ENCODE measurements around a stretch of chr7.

DNA sequence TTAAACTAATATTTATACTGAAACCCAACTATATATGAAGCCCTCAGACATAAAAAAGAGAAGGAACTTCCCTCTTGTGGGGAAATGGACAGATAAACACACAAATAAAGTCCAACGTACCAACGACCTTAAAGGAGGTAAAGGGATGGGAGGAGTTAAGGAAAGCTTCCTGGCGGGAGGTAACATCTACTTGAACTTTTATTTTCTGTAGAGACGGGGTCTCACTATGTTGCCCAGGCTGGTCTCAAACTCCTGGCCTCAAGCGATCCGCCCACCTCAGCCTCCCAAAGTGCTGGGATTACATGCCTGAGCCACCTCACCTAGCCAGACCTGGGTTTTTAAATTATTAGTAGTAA lies 1.4 kb downstream of the BCL7B start:
- PRO-cap, 4 experiments, result no peak in any of the 4 experiments
- RAMPAGE, long total RNA, 2 experiments, result no peak in any of the 2 experiments
- RRBS, result no CpG with 5 or more reads among the region's 6 CpGs

GRCh38 chr7:73593693-73594333 lies 15.4 kb upstream of the TBL2 start:
- PRO-cap, 4 experiments, result no peak in any of the 4 experiments
- RAMPAGE, long total RNA, 2 experiments, result no peak in any of the 2 experiments
- RRBS, result no CpG with 5 or more reads among the region's 13 CpGs

- PRO-cap, 4 experiments, result peak in 2 of 4 experiments; most common plus-strand start chr7:73743665 (in 2); most common minus-strand start chr7:73743540 (in 1)
- RAMPAGE, long total RNA, 2 experiments, result no peak in any of the 2 experiments
- RRBS, result 17% methylated on average over 3 of the region's 16 CpGs
These were observed 4.8 kb upstream of the ABHD11 start for GRCh38 chr7:73743243-73743948.

GRCh38 chr7:73766660-73767350 lies 3.3 kb downstream of the CLDN3 start:
- PRO-cap, 4 experiments, result peak in 2 of 4 experiments; most common plus-strand start chr7:73766799 (in 1); most common minus-strand start chr7:73766812 (in 2)
- RAMPAGE, long total RNA, 2 experiments, result no peak in any of the 2 experiments
- RRBS, result no CpG with 5 or more reads among the region's 18 CpGs

DNA sequence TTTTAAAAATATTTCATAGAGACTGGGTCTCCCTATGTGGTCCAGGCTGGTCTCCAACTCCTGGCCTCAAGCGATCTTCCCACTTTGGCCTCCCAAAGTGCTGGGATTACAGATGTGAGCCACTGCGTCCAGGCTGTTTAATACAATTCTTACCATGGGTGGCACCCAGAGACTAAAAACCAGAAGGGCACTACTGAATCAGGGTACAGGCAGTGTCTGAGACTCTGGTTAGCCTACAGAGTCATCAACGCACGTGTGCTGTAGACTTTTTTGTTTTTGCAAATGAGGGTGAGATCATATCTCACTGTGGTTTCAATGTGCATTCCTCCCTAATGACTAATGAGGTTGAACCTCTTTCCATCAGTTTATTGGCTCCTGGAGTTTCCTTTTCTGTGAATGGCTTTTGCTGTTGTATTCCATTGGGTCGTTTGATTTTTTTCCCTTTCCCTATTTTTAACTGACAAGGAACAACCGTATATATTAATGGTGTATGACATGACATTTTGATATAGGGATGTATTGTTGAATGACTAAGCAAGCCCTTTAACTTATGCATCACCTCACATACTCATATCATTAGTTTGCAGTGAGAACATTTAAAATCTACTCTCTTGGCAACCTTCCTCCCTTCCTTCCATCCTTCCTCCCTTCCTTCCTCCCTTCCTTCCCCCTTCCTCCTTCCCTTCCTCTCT lies 9.2 kb upstream of the METTL27 start:
- PRO-cap, 4 experiments, result peak in 1 of 4 experiments; most common minus-strand start position 257 of the sequence (in 1)
- RAMPAGE, long total RNA, 2 experiments, result no peak in any of the 2 experiments
- RRBS, result no CpG with 5 or more reads among the region's 6 CpGs

DNA sequence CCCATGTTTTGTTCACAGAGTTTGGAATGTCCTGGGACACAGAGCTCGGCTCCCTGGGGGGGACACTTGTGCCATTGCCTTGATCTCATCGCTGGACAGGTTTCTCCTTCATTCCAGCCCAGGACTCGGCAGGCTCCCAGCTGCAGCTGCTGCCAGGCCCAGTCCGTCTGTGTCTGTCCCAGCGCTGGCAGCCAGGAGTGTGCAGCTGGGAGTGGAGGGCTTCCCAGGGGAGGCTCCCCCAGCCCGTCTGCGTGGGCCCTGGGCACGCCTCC lies 32.6 kb downstream of the TMEM270 start:
- PRO-cap, 4 experiments, result no peak in any of the 4 experiments
- RAMPAGE, long total RNA, 2 experiments, result no peak in any of the 2 experiments
- RRBS, result no CpG with 5 or more reads among the region's 8 CpGs

DNA sequence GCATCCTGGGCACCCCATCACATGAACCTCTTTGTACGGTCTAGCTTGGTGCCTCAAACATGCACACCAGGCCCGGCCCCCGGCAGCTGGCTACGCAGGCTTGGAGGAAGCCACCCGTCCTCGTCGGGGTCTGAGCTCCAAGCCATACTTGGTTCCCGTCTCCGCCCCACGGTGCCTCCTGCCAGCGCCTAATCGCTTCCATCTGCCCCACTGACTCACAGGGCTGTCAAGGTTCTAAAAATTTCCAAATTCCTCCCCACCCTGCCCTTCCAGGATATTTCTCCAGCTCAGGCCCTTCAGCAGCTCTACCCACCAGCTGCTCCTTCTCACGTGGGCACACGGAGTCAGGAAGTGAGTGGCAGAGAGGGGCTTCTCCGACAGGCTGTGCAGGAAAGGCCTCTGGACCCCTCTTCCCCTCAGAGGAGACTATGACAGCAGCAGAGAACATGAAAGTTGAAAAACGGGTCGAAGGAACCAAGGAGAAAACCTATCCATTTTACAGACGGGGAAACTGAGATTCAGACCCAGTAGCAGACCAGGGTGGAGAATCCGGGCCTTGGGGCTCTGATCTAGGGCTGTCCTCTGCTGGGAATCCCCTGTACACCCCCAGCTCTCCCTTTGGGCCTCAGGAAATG lies 38.9 kb downstream of the TMEM270 start:
- PRO-cap, 4 experiments, result peak in 1 of 4 experiments; most common plus-strand start position 272 of the sequence (in 1); most common minus-strand start position 143 of the sequence (in 1)
- RAMPAGE, long total RNA, 2 experiments, result no peak in any of the 2 experiments
- RRBS, result 50% methylated on average over 1 of the region's 19 CpGs

DNA sequence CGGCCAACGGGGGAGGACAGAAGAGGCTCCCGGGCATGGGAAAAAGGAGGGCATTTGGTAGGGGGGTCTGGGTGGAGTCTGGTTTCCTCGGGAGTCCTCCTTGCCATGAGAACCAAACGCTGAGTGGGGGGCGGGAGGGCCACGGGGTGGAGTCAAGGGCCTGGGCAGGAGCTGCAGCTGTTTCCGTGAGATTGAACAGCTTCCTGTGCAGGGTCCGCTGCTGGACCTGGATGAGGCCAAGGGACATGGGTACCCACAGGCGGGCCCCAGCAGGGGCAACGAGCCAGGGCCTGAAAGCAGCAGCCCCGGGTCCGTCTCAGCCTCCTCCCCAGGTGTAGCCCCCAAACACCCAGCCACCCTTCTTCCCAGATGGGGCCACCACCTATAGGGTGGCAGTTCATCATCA lies 1.4 kb downstream of the ELN start:
- PRO-cap, 4 experiments, result peak in 1 of 4 experiments; most common plus-strand start position 206 of the sequence (in 1); most common minus-strand start position 125 of the sequence (in 1)
- RAMPAGE, long total RNA, 2 experiments, result no peak in any of the 2 experiments
- RRBS, result no CpG with 5 or more reads among the region's 13 CpGs

- PRO-cap, 4 experiments, result peak in 2 of 4 experiments; most common plus-strand start chr7:74034281 (in 1); most common minus-strand start chr7:74034119 (in 1)
- RAMPAGE, long total RNA, 2 experiments, result no peak in any of the 2 experiments
- RRBS, result 3% methylated on average over 5 of the region's 20 CpGs
These were observed 6.2 kb downstream of the ELN start for GRCh38 chr7:74034001-74034689.

DNA sequence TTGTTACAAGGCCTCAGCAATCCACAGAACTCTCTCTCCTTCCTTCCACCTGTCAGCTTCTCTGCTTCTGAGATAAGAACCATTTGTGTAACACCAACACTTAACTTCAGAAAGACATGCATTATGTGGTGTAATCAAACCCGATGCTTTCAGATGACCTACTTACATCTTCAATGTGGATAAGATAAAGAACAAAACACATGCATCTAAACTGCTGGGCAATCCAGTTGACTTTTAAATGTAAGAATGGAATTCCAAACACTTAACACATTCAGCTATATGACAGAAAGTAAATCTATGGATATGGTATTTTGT lies 13.1 kb upstream of the LAT2 start:
- PRO-cap, 4 experiments, result no peak in any of the 4 experiments
- RAMPAGE, long total RNA, 2 experiments, result no peak in any of the 2 experiments
- RRBS, result no CpG with 5 or more reads among the region's 1 CpG

- PRO-cap, 4 experiments, result no peak in any of the 4 experiments
- RAMPAGE, long total RNA, 2 experiments, result no peak in any of the 2 experiments
- RRBS, result no CpG with 5 or more reads among the region's 4 CpGs
These were observed 1.9 kb upstream of the CLIP2 start for GRCh38 chr7:74287318-74287720.

DNA sequence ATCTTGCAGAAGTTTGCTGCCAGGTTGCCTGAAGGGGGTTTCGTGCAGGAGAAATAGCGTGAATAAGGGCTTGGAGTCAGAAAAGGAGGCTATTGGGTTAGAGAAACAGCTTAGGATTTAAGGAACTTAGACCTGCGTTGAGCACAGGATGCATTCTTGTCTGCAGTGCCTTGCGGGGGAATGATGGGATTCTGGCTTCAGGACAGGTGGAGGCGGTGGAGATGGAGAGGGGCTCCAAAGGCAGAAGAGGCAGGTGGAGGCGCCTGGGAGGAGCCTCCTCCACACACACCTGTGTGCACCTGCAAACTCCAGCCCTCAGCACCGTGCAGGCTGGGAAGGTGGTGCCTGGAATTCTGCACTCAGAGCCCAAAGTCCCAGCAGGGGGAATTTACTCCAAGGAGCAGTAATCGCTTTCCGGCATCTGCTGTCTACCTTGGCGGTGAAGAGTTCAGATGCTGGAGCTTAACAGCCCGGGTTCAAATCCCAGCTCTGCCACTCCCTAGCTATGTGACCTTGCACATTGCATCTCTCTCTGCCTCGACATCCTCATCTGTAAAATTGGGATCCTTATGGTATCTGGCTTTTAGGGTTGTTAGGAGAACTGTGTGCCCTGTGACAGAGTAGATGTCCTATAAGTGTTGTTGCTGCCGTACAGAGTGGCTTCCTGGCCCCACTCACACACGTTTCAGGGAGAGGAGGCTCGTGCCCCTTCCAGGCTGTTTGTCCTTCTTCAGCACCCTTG lies 1.9 kb downstream of the CLIP2 start:
- PRO-cap, 4 experiments, result no peak in any of the 4 experiments
- RAMPAGE, long total RNA, 2 experiments, result no peak in any of the 2 experiments
- RRBS, result 92% methylated on average over 2 of the region's 15 CpGs

GRCh38 chr7:74375909-74376934 lies 77.5 kb upstream of the GTF2IRD1 start:
- PRO-cap, 4 experiments, result no peak in any of the 4 experiments
- RAMPAGE, long total RNA, 2 experiments, result start-site peak on the plus strand in 1 of 2 experiments, at chr7:74375898-74376772 at its widest, 44 reads per replicate
- RRBS, result 78% methylated on average over 6 of the region's 60 CpGs

DNA sequence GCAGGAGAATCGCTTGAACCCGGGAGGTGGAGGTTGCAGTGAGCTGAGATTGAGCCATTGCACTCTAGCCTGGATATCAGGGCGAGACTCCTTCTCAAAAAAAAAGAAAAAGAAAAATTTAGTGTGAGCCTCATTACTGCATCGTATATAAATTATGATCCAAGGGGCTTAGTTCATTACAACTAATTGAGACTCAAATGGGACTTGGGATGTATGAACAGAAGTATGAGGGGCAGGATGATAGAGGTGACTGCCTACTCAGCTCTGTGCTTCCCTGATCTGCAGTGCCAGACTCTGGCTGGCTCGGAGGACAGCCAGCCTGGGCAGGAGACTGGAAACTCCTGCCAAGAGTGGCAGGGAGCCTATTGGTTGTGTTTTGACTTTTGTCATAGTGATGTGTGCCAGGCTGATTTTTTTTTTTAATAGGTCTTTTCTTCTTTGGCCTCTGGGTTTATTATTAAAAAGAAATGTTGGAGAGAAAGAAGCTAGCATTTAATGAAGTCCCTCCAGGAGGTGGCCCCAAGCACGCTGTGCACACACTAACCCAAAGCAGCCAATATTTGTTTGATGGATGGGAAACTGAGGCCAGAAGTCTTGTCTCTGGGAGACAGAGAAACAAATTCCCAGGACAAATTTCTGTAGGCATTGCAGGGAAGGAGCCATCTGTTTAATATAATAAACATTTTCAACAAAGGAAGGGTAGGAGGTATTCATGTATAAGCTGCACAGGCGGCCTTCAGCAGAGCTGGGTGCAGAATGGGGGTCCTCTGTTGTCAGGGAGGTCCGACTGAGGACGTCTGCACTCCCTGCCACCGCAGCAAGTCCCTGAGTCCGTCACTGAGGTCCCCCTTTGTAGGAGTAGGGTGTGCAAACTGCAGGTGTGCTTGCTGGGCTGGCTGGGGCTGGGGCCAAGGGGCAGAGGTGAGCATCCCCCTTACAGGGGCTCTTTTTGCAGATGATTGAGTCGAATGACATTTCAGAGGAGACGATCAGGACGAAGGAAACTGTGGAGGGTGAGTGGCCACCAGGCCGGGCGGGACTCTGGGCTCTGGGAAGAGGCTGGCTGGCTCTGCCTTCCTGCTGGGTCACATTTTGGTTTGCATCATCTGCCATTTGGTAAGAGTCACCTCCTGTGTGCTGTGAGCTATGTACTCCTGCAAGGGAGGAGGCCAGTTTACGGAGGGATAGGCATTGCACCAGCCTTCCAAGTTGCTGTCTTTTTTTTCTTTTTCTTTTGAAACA lies 73.4 kb upstream of the GTF2IRD1 start:
- PRO-cap, 4 experiments, result peak in 2 of 4 experiments; most common minus-strand start position 281 of the sequence (in 2)
- RAMPAGE, long total RNA, 2 experiments, result no peak in any of the 2 experiments
- RRBS, result no CpG with 5 or more reads among the region's 17 CpGs

DNA sequence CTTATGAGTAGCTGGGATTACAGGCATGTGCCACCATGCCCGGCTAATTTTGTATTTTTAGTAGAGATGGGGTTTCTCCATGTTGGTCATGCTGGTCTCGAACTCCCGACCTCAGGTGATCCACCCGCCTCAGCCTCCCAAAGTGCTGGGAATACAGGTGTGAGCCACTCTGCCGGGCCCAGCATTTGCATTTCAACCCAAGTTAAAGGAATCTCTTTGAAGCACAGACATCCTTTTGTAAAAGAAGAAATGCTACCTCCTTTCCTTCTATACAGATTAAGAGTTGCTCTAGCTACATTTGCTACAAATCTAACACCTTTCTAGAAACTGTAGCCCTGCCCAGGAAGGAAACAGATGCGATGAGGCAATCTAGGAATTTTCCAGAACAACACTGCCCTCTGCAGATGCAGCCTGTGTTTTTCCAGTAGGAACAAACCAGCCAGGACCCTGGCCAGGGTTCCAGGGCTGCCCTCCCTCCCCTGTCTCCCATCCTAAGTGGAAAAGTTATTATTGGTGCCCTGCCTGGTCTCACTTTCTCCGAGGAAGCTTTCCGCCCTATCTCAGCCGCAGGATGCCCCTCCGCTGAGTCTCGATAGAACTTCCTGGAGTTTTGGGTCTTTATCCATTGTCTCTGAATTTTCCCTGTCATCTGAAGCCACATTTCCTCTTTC lies 60.1 kb upstream of the GTF2IRD1 start:
- PRO-cap, 4 experiments, result no peak in any of the 4 experiments
- RAMPAGE, long total RNA, 2 experiments, result no peak in any of the 2 experiments
- RRBS, result no CpG with 5 or more reads among the region's 11 CpGs

DNA sequence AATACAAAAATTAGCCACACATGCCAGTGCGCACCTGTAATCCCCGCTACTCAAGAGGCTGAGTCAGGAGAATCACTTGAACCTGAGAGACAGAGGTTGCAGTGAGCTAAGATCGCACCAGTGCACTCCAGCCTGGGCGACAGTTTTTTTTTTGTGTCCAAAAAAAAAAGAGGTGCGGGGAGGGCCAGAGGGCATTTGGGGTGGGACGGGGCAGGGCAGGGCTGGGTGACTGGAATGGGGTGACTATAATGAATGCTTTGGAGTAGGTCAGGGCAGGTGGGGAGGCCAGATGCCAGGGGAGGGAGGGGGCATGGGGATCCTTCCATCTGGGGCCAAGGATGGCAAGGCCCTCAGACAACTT lies 23.5 kb downstream of the GTF2IRD1 start:
- PRO-cap, 4 experiments, result no peak in any of the 4 experiments
- RAMPAGE, long total RNA, 2 experiments, result no peak in any of the 2 experiments
- RRBS, result no CpG with 5 or more reads among the region's 6 CpGs

GRCh38 chr7:74589698-74590243 lies 67.7 kb upstream of the GTF2I start:
- PRO-cap, 4 experiments, result no peak in any of the 4 experiments
- RAMPAGE, long total RNA, 2 experiments, result no peak in any of the 2 experiments
- RRBS, result no CpG with 5 or more reads among the region's 13 CpGs

- PRO-cap, 4 experiments, result no peak in any of the 4 experiments
- RAMPAGE, long total RNA, 2 experiments, result no peak in any of the 2 experiments
- RRBS, result 24% methylated on average over 3 of the region's 15 CpGs
These were observed 29.6 kb upstream of the GTF2I start for GRCh38 chr7:74627643-74628657.

DNA sequence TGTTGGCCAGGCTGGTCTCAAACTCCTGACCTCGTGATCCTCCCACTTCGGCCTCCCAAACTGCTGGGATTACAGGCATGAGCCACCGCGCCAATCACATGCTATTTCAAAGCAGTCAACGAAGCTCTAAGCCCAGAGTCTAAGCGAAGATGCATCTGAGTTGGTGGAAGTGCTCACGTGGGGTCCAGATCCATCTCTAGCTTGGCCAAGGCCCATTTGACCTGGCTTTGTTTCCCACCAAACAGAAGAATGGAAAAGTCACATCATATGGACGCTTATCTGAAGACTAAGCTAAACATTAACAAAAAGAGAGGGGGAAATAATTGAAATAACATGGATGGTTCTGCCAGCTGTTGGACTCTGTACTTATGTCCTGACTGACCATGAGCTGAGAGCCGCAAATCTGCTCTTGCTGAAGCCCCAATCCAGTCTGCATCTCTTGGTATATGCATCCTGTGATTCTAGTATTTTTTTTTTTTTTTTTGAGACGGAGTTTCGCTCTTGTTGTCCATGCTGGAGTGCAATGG lies 3.7 kb upstream of the GTF2I start:
- PRO-cap, 4 experiments, result no peak in any of the 4 experiments
- RAMPAGE, long total RNA, 2 experiments, result no peak in any of the 2 experiments
- RRBS, result no CpG with 5 or more reads among the region's 11 CpGs

DNA sequence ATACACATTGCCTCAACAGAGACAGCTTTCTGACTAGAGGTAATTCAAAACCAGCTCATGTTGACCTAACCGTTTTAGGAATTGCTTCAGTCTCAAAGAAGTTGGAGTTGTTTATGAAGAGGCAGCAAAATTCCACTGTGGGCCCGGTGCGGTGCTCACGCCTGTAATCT lies 2.2 kb upstream of the GTF2I start:
- PRO-cap, 4 experiments, result peak in 1 of 4 experiments; most common plus-strand start position 95 of the sequence (in 1)
- RAMPAGE, long total RNA, 2 experiments, result no peak in any of the 2 experiments
- RRBS, result no CpG with 5 or more reads among the region's 4 CpGs

Measured in uterus (tissue), 7 donors.